Esophagus muscularis mucosa (tissue), 4 donors: ENCODE results near the genes YBX3, TAS2R9 and TAS2R10.

GRCh38 chr12:10722973-10723859 is at the start of gene YBX3:
Gene YBX3, minus strand, starts transcription at chr12:10723323.
- PRO-cap, result bidirectional peak, plus-strand start at chr12:10723479, minus-strand start at chr12:10723323
- RAMPAGE, long total RNA, 4 experiments, result no peak in any of the 4 experiments

GRCh38 chr12:10749790-10750726 is 26.9 kb upstream of the YBX3 start:
- PRO-cap, result no peak
- RAMPAGE, long total RNA, 4 experiments, result no peak in any of the 4 experiments

DNA sequence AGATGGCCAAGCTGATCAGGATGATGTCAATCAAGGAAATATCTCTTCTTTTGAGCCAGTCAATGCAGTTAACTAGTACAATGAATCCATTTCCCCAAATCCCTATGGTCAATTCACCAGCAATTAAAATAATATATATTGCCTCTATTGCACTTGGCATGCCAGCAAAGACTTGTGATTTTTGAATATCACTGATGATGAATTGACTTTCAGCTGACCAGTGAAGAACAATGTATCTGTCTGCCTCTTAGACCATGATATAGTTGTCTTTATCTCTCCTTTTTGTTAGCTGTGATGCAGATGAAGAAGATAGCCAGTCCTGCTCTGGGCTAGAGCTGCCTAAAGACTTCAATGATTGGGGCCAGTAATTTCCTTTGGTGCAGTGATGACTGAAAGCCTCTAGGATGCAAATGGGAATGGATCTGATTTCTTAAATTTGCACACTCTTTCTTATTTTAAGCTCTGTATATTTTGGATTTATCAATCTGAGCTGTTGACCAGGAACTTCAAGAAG is at the start of gene TAS2R9:
Gene TAS2R9 (minus strand): TSS at position 253 of the 514 bp plus-strand sequence.
- PRO-cap, result no peak
- RAMPAGE, long total RNA, 4 experiments, result no peak in any of the 4 experiments

DNA sequence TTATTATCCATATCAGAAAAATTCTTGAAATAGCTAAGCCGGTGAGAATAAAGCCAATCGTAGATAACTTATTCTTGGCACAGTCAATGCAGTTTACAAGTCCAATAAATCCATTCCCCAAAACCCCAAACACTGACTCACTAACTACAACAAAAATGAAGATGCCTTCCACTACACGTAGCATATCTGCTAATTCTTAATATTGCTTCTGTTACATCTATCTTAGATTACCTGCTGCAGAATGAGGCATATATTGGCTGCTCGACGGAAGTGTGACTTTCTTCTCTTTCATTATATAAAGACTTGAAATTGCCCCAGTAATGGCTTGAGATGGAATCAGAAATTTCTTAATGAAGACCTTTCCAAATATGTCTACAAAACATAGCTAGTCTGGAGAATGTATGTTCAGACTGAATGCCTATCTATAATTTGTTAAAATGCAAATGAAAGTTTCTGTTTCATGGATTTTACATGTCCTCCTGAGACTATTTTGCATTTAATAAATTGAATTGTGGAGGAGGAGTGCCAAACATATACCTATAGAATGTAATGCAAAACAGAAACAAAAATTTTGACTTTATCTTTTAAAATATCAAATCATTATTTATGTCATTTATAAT is at the start of gene TAS2R10:
Gene TAS2R10 (minus strand): TSS at position 273 of the 620 bp plus-strand sequence.
- PRO-cap, result no peak
- RAMPAGE, long total RNA, 4 experiments, result no peak in any of the 4 experiments

- PRO-cap, result no peak
- RAMPAGE, long total RNA, 4 experiments, result no peak in any of the 4 experiments
Measured at GRCh38 chr12:10928803-10929115, 277 bp upstream of the PRH2 start.

GRCh38 chr12:11144948-11145590 is 10.6 kb upstream of the TAS2R30 start:
- PRO-cap, result no peak
- RAMPAGE, long total RNA, 4 experiments, result no peak in any of the 4 experiments

DNA sequence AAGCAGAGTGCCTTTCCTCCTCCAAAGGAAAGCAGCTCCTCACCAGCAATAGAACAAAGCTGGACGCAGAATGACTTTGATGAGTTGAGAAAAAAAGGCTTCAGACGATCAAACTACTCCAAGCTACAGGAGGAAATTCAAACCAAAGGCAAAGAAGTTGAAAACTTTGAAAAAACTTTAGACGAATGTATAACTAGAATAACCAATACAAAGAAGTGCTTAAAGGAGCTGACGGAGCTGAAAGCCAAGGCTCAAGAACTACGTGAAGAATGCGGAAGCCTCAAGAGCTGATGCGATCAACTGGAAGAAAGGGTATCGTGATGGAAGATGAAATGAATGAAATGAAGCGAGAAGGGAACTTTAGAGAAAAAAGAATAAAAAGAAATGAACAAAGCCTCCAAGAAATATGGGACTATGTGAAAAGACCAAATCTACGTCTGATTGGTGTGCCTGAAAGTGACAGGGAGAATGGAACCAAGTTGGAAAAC is 18.9 kb downstream of the PRB4 start:
- PRO-cap, result no peak
- RAMPAGE, long total RNA, 4 experiments, result no peak in any of the 4 experiments

GRCh38 chr12:11446124-11446418 is 50.7 kb upstream of the PRB2 start:
- PRO-cap, result no peak
- RAMPAGE, long total RNA, 4 experiments, result no peak in any of the 4 experiments

GRCh38 chr12:11545144-11546145 is 104.0 kb upstream of the ETV6 start:
- PRO-cap, result no peak
- RAMPAGE, long total RNA, 4 experiments, result no peak in any of the 4 experiments

GRCh38 chr12:11580126-11580903 is 69.2 kb upstream of the ETV6 start:
- PRO-cap, result no peak
- RAMPAGE, long total RNA, 4 experiments, result no peak in any of the 4 experiments

DNA sequence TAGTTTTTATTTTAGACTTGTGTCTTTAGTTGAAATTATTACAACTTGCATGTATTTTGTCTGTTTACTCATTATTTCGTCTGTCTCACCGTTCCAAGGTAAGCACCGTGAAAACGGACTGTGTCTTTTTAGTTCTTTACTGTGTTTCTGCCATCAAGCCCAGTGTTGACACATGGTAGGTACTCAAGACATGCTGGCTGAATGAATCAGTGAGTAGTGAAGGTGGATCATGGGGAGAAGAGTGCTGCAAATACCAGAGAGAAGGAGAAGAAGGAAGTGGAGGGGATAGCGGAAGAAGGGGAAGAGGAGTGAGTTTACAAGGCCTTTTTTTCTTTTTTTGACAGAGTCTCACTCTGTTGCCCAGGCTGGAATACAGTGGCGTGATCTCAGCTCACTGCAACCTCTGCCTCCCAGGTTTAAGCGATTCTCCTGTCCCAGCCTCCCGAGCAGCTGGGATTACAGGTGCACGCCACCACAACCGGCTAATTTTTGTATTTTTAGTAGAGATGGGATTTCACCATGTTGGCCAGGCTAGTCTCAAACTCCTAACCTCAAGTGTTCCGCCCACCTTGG is 54.6 kb downstream of the ETV6 start:
- PRO-cap, result no peak
- RAMPAGE, long total RNA, 4 experiments, result no peak in any of the 4 experiments

- PRO-cap, result no peak
- RAMPAGE, long total RNA, 4 experiments, result no peak in any of the 4 experiments
Measured at GRCh38 chr12:11705003-11705513, 55.6 kb downstream of the ETV6 start.

DNA sequence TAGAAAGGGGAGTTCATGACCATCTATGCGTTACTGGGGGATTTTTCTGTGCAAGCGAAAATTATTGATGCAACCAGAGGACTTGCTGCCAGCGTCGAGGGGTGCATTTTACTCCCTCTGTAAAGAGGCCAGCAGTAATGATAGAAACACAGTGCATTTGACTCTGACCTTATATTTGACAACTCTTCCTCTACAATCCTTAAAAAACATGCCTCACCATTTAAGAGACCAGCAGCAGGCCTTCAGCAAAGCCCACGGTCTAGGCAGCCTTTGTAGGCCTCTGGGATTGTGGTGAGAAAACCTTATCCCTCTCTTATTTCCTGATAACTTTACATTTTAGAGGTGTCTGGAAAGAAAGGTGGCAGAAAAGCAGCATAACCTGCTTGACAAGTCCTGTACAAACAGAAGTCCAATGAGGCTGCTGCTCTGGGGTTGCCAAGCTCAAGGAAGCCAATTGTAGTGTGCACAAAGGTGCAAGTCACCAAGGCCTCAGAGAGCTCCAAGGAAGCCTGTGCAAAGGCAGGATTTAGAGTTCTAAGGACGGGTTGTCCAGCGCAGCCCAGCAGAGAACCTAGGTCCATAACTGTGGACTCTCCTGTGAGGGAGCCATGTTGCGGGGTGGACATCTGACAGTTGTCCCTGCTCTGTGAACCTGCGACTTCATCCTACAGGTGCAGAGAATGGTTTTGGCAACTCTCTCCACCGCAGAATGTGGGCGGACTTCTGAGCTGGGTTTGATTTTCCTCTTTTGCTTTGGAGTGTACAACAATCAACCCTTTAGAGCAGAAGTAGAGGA is 80.7 kb downstream of the ETV6 start:
- PRO-cap, result no peak
- RAMPAGE, long total RNA, 4 experiments, result no peak in any of the 4 experiments

- PRO-cap, result no peak
- RAMPAGE, long total RNA, 4 experiments, result no peak in any of the 4 experiments
Measured at GRCh38 chr12:11739898-11740662, 90.6 kb downstream of the ETV6 start.

GRCh38 chr12:11756376-11757552 is 107.3 kb downstream of the ETV6 start:
- PRO-cap, result unidirectional peak, minus-strand start at chr12:11756679
- RAMPAGE, long total RNA, 4 experiments, result no peak in any of the 4 experiments

DNA sequence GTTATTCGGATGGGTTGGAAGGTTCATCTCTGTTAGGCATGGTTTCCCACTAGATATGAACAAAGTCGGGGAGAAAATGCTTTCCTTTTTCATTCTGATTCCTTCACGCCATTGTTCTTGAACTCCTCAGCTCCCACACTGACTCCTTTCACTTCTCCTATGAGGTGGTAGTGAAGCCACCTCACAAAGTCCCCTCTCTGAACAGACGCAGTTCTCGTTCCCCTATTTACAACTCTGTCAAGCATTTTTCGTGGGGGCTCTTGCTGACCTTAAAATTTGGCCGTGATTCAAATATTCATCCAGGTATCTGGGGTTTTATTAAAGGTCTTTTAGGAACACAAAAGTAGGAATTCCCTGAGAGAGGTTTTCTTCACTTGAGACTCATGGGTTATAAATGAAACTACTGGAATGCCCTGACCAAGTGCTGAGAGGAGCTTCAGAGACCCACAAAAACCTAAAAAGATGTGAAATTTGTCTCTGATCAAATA is 113.6 kb downstream of the ETV6 start:
- PRO-cap, result no peak
- RAMPAGE, long total RNA, 4 experiments, result no peak in any of the 4 experiments

DNA sequence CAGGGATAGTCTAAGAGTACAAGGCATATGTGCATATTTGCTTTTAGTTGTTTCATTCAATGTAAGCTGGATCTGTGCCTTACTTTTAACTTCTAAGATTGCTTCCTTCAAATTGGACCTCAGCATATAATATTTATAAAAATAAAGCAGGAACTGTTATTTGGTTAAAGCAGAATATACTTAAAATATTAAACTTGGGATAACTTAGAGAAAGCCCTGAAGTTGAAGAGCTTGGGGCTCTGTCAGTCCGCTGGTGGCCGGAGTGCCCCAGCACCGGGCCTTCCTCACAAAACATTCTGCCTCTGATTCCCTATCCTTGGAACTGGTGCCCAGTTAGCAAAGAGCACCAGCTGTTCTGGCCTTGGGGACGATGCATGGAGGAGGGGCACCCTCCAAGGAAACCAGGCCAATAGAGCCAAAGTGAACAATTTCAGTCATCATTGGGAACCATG is 145.6 kb downstream of the ETV6 start:
- PRO-cap, result no peak
- RAMPAGE, long total RNA, 4 experiments, result no peak in any of the 4 experiments

DNA sequence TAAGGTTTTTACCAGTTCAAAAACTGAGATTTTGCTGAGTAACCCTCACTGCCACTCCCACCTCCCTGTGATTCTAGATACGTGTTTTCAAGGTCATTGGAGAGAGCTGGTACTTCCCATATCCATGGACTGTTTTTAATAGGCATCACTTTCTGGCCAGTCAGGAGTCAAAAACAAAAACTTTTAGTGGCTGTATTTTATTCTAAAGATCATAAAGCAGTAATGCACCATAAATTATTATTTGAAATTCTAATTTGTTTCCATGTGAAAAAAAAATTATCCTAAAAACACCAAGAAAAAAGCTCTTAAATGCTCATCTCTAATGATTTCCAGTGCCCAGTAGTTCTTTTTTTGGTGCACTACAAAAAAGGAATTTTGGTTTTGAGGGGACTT is 187.5 kb downstream of the ETV6 start:
- PRO-cap, result no peak
- RAMPAGE, long total RNA, 4 experiments, result no peak in any of the 4 experiments

- PRO-cap, result no peak
- RAMPAGE, long total RNA, 4 experiments, result no peak in any of the 4 experiments
Measured at GRCh38 chr12:12039767-12040268, 30.9 kb upstream of the BCL2L14 start.

GRCh38 chr12:12358836-12359090 is 1.9 kb downstream of the BORCS5 start:
- PRO-cap, result no peak
- RAMPAGE, long total RNA, 4 experiments, result no peak in any of the 4 experiments